Islet of Langerhans (tissue), 1 donor: ENCODE measurements around the gene GLI3.

- RRBS, result no CpG with 5 or more reads among the region's 6 CpGs
Observed at GRCh38 chr7:41692909-41693749, 9.8 kb downstream of the INHBA start.

GRCh38 chr7:41699239-41700072, 3.4 kb downstream of the INHBA start:
- RRBS, result 31% methylated on average over 5 of the region's 15 CpGs

- RRBS, result no CpG with 5 or more reads among the region's 8 CpGs
Observed at GRCh38 chr7:41732763-41733195, 29.9 kb upstream of the INHBA start.

DNA sequence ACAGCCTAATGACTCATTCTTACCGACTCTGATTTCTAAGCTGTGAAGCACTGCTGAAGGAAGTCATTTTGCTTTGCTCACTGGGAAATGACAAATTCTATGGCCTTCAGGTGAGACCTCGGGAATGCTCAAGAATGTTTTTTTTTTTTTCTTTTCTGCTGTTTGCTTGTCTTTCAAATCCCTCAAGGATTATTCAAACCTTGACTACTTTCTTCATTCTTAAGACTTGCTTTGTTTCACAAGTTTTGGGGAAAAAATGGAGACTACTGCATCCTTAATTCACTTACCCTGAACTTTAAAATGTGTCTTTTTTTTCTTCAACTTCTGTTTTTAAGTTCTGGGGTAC, 30.3 kb upstream of the INHBA start:
- RRBS, result no CpG with 5 or more reads among the region's 2 CpGs

GRCh38 chr7:42237116-42237776, at the start of gene GLI3:
TSS of gene GLI3 (minus strand) at chr7:42237209.
- RRBS, result 4% methylated on average over 8 of the region's 63 CpGs

DNA sequence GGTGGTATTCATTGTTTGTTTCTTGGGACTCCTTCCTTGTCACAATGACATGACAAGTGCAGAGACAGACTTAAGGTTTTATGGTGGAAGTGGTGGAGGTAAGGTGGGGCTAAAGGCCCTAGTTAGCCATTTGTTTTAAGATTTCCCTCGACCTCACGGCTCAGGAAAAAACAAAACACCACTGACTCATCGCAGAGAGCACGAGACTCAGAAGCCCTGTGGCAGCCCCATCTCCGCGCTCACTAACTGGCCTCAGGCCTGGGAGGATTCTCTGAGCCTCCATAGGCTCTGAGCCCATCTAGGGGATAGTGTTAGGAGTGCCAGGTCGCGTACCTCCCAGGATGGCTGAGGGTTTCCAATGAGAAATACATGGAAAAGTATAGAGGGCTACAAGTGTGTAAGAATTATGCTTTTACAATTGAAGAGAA, 2.0 kb upstream of the GLI3 start:
- RRBS, result no CpG with 5 or more reads among the region's 8 CpGs

GRCh38 chr7:43072482-43073134, 39.8 kb upstream of the HECW1 start:
- RRBS, result no CpG with 5 or more reads among the region's 8 CpGs

DNA sequence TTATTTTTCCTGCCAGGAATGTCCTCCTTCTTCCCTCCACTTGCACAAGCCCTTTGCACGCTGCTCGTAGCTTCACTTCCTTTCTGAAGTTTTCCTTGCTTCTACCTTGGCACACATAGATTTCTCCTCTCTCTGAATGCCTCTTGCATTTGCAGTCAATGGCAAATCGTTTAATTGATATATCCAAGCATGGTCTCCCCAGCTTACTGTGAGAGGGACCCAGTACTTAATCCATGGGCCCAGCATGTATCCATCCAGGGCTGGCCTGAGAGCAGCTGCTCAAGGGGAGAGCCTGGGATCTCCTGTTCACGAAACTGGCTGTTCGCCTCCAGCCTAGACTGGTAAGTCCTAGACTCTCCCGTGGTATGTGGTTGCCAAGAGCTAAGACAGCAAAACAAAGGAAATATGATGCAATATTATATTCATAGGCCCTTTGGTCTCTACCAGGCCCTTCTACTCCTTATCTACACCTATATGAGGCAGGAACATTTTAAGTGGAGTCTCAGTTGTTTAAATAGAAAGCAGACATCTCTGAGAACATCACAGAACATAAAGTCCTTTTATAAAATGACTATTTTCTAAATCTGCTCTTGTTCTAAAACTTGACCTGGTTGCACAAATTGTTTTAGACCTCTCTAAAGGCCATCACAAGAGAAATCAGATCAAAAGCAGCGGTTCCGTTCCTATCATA, 28.9 kb upstream of the STK17A start:
- RRBS, result no CpG with 5 or more reads among the region's 8 CpGs

GRCh38 chr7:43617391-43618085, 34.6 kb downstream of the STK17A start:
- RRBS, result no CpG with 5 or more reads among the region's 3 CpGs

GRCh38 chr7:44100406-44100898, 3.7 kb upstream of the AEBP1 start:
- RRBS, result no CpG with 5 or more reads among the region's 6 CpGs

- RRBS, result 29% methylated on average over 18 of the region's 23 CpGs
Observed at GRCh38 chr7:44112686-44113164, 8.6 kb downstream of the AEBP1 start.

GRCh38 chr7:44113165-44113867, 9.2 kb downstream of the AEBP1 start:
- RRBS, result 77% methylated on average over 9 of the region's 41 CpGs

DNA sequence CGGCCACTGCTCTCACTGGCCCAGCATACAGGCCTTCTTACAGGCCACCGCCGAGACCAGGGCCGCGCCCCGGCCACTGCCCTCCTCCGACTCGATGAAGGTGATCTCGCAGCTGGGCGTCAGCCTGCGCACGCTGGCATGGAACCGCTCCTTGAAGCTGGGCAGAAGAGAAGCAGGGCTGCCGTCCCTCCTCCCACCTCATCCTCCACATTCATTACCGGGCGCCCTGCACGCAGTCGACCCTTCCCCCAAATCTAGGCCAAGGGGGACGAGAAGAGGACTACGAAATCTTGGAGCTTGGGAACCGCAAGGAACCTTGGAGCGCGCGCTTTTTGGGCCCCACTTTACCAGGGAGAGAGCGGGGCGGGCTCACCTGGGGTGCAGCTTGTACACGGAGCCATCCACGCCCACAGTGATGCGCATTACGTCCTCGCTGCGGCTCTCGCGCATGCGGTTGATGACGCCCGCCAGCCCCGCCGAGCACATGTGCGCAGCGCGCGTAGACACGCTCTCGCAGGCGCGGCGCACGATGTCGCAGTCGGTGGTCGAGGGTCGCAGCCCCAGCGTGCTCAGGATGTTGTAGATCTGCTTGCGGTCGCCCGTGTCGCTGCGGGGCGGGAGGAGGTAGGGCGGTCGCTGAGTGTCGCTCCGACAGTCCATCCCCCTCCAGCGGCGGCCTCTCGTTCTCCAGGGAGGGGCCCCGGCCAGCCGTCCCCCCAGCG, 4.2 kb upstream of the MYL7 start:
- RRBS, result 16% methylated on average over 3 of the region's 70 CpGs

GRCh38 chr7:44223664-44224095, 22.9 kb downstream of the YKT6 start:
- RRBS, result no CpG with 5 or more reads among the region's 1 CpG

DNA sequence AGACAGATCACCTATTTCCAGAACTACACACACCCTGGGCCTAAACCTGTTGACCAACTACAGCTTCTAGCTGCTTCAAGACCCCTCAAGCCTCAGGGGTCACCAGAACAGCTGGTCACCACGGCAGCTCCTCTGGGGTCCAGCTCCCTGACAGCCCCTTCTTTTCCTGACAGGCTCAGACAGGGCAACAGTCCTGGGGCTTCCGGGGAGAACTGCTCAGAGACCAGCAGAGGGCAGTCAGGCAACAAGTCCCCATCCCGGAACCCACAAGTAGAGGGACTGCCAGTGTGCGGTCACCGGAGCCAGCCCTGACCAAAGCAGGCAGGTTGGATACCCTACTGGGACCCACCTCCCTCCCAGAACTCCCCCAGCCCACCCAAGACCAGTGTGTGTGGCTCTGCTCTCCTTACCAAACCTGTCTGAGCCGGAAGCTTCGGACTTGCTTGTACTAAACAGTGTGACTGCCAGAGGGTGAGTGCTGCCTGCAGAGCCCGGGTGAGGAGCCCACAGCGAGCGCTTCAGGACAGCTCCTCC, 40.2 kb downstream of the YKT6 start:
- RRBS, result 30% methylated on average over 7 of the region's 10 CpGs

- RRBS, result no CpG with 5 or more reads among the region's 11 CpGs
Observed at GRCh38 chr7:44264167-44264858, 61.1 kb downstream of the CAMK2B start.

DNA sequence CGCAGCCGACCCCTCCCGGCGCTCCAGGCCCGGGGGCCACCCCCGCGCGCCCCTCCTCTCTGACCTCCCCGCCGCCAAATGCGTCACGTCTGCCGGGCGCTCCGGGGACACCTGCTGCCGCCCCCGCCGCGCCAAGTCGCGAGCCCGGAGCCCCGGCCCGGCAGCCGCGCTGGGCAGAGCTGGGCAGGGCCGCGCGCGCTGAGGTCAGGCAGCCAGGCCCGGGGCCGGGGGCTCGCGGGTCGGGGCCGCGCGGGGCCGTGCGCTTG, 498 bp downstream of the CAMK2B start:
- RRBS, result 3% methylated on average over 34 of the region's 40 CpGs

- RRBS, result 94% methylated on average over 1 of the region's 28 CpGs
Observed at GRCh38 chr7:44568851-44570269, 4.3 kb downstream of the DDX56 start.

GRCh38 chr7:44605624-44605895, 867 bp upstream of the OGDH start:
- RRBS, result no CpG with 5 or more reads among the region's 13 CpGs